ENCODE results near the genes CHTF18, SSTR5, C1QTNF8, GNPTG and CCDC154.

DNA sequence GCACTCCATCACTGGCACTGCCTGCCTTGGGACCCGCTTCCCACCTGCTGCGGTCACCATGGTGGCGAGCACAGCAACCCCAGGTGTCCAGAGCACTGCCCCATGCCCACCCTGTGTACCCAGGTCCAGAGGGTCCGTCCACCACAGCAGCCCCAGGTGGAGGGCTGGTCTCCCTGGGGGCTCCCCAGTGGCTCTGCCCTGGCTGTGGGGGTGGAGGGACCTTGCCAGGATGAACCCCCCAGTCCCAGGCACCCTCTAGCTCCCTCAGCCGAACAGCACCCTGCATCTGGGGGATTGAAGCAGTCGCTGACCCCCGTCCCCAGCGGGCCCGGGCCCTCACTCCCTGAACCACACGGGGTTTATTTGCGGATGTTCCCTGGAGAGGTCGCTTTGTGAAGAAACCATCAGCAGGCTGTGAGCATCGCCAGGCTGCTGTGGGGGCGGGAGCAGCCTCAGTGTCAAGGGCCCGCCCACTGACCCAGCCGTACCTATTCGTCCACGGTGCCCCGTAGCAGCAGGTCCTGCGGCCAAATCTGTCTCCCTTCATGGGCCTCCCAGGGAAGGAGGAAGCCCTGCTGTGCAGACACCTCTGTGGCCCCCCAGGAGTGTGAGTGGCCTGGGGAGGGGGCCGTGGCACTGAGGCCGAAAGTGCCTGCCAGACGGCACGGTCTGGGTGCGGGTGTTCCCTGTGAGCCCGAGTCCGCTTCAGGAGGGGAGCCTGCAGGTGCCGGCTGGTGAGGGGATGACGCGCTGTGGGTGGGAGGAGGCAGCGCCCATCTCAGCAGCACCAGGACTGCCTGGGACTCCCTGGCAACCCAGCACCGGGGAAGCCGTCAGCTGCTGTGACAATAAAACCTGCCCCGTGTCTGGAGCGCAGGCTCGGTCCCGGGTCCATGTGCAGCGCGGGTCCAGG lies 6.4 kb upstream of the RAB40C start:
- PRO-cap = no peak

GRCh38 chr16:634758-635488 lies 1.2 kb downstream of the METTL26 start:
- PRO-cap = no peak

- PRO-cap = no peak
Measured at GRCh38 chr16:715293-715658, 358 bp downstream of the METRN start.

GRCh38 chr16:728111-728644 lies 1.3 kb downstream of the HAGHL start:
- PRO-cap = unidirectional peak, minus-strand start at chr16:728182

DNA sequence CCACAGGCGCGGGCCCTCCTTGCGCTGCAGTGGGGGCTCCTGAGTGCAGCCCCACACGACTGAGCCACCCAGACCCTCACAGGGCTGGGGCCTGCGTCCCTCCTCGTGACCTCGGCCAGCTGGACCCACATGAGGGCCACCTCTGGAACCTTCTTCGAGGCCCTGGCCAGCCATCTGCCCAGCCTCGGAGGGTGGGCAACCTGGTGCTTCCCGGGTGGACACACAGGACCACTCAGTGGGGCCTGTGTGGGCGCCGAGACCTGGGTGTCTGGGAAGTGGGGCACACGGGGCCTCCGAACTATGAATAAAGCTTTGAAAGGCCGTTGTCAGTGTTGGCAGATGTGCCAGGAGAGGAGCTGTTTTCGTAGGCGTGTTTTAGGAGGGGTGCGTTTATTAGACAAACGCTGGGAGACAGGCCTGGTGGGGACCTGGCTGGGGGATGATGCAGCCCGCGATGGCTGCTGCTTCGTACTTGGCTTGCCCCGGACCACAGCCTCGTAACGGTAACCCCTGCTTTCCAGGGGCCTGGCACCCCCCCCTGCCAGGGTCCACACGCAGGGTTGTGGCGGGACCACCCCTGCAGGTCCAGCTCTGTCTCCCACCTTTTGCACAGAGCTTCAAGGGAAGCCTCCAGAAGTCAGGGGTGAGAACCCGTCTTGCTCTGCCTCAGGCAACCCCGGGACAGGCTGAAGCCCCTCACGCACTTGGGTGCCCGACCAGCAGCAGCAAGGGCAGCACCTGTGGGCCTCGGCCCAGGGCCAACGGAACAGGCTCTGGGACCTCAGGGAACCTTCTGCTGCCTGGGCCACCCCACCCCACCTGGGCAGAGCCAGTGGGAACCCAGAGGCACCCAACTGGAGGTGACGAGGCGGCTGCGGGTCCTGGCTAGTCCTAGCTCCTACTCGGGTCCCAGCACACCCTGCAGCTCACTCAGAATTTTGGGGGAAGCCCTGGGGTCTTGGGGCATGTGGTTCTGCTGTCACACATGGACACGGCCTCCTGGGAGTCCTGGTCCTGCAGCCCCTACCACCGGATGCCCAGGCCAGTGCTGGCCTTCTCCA lies 2.8 kb downstream of the HAGHL start:
- PRO-cap = no peak

GRCh38 chr16:785135-786472 lies 2.6 kb downstream of the RPUSD1 start:
- PRO-cap = no peak

DNA sequence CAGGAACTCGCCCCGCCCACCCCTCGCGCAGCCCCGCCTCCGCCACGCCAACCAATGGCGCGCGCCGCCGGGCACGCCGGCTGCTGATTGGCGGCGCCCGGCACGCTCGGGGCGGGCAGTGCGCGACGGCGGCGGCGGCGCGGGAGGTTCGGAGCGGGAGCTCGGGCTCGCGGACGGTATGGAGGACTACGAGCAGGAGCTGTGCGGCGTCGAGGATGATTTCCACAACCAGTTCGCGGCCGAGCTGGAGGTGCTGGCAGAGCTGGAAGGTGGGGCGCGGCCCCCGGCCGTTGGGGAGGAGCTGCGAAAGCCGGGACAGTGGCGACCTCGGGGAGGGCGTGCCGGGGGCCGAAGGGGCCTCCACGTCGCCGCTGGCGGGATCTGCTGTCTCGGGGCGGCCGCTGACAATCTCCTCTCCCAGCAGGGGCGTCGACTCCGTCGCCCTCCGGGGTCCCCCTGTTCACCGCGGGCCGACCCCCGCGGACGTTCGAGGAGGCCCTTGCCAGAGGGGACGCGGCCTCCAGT lies at the start of gene CHTF18:
Gene CHTF18, plus strand, starts transcription at position 114 of the 525 bp plus-strand sequence.
- PRO-cap = bidirectional peak, plus-strand start at position 118 of the sequence, minus-strand start outside the sequence

DNA sequence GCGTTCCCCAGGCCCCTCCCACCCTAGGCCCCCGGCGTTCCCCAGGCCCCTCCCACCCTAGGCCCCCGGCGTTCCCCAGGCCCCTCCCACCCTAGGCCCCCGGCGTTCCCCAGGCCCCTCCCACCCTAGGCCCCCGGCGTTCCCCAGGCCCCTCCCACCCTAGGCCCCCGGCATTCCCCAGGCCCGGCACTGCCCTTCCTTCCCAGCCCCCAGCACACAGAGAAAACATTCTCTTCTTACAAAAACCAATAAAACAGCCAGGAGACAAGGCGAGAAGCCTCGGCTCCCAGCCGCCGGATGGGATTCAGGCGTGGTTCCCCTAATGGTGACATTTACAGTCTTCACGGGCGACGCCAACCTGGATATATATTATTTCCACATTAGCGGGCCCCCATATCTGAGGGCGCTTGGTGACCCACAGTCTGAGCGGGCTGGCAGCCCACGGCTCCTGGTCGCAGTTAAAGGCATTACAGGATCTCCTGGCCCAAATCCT lies 84.0 kb downstream of the LMF1 start:
- PRO-cap = no peak

DNA sequence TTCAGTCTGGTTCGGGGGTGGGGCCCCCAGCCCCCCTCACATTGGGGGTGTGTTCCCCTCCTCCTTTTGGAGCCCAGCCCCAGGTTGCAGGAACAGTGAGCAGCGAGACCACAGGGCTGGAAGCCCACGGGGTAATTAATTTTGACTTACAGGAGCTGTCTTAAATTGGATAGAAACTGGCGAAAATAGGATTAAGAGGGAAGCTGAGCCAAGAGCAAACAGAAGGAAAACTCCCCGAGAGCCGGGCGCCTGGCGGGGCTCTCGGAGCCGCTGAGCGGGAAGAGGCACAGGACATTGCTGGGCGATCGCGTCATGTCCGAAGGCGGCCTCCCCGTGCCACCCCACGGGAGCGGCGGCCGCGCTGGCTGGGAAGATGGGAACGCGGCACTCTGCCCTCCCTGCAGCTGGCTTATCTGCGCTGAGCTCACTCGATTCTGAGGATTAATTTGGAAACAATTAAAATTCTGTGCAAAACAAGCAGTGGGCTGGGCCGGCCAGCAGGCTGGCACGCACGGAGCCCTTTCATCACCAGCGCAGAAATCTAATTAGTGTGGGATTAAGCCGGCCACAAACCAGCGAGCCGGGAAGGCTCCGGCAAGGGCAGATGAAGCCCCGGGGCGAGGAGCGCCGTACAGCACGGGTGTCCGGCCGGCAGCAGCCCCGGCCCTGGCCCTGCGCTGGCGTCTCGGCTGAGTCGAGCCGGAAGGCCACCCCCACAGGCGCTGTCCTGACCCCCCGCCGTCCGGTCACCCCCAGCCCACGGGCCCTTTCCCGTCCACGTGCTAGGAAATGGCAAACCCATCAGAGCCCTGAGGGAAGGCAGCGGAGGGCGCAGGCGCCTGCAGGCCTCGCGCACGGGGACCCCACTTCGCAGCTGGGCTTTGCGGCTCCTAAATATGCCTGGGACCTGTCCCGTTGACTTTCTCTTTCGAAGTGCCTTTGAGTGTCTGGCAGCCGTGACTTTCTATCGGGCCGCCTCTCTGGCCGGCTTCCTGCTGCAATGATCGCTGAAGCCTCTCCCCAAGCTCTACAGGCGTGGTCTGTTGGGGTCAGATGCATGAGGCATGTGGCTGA lies 37.8 kb downstream of the SOX8 start:
- PRO-cap = no peak

- PRO-cap = no peak
Measured at GRCh38 chr16:1072119-1072950, at the start of gene SSTR5. TSS of gene SSTR5 (plus strand) at chr16:1072747.

GRCh38 chr16:1096034-1096278 lies at the start of gene C1QTNF8:
TSS of gene C1QTNF8 (minus strand) at chr16:1096244.
- PRO-cap = no peak

GRCh38 chr16:1096279-1096614 lies 203 bp upstream of the C1QTNF8 start:
- PRO-cap = no peak

DNA sequence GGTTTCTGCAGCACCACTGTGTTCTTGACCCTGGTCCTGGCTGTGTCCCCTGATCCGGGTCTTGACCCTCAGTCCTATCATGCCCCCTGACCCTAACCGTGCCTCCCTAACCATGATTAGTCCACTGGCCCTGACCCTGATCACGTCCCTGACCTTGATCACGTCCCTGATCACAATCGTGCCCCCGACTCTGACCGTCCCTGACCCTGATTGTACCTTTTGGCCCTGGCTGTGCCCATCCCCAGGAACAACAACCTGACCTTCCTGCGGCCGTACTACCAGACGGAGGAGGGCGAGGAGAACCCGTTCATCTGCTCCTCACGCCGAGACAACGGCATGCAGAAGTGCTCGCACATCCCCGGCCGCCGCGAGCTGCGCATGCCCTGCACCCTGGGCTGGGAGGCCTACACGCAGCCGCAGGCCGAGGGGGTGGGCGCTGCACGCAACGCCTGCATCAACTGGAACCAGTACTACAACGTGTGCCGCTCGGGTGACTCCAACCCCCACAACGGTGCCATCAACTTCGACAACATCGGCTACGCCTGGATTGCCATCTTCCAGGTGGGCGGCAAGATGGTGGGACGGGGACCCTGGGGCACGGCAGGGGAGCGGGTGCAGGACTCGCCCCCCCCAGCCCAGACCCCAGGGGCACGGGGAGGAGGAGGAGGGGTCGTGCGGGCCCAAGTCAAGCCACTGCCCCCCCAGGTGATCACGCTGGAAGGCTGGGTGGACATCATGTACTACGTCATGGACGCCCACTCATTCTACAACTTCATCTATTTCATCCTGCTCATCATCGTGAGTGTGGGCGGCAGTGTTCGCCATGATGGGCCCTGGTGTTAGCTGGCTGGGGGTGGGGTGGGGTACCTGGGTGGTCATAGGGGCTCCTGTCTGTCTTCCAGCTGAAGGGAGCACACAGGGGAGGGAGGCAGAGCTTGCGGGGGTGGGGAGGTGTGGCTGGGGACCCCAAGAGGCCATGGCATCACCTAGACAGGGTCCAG lies 24.8 kb downstream of the TPSG1 start:
- PRO-cap = no peak

DNA sequence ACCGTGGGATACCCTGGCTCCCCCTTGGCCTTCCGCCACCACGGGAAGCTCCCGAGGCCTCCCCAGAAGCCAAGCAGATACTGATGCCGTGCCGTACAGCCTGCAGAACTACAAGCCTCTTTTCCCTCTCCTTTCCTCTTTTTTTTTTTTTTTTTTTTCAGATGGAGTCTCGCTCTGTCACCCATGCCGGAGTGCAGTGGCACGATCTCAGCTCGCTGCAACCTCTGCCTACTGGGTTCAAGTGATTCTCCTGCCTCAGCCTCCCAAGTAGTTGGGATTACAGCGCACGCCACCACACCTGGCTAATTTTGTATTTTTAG lies 17.5 kb upstream of the UBE2I start:
- PRO-cap = no peak

DNA sequence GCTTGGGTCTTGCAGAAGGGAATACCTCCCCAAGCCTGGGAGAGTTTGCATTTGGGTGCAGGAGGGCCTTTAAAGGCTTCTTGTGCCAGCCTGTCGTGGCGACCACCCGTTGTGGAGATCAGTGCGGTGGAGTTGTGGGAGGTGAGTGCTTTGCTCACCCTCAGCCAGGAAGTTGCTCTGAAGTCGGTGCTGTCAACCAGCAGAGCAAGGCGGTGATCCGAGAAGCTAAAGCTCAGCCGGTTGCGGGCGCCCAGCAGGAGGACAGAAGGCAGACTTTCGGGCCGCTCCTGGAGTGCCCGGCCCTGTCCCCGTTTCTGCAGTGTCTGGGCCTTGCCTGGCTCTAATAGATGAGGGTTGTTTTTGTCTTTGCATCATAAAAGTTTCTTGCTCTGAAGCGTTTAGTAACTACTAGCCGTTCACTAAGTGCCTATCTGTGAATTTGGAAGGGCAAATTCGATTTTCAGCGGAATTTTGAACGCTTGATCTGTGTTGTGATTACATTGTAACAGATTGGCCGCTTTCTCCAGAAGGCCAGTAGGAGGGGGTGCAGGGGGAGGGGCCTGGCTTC lies 1.5 kb downstream of the UBE2I start:
- PRO-cap = no peak

DNA sequence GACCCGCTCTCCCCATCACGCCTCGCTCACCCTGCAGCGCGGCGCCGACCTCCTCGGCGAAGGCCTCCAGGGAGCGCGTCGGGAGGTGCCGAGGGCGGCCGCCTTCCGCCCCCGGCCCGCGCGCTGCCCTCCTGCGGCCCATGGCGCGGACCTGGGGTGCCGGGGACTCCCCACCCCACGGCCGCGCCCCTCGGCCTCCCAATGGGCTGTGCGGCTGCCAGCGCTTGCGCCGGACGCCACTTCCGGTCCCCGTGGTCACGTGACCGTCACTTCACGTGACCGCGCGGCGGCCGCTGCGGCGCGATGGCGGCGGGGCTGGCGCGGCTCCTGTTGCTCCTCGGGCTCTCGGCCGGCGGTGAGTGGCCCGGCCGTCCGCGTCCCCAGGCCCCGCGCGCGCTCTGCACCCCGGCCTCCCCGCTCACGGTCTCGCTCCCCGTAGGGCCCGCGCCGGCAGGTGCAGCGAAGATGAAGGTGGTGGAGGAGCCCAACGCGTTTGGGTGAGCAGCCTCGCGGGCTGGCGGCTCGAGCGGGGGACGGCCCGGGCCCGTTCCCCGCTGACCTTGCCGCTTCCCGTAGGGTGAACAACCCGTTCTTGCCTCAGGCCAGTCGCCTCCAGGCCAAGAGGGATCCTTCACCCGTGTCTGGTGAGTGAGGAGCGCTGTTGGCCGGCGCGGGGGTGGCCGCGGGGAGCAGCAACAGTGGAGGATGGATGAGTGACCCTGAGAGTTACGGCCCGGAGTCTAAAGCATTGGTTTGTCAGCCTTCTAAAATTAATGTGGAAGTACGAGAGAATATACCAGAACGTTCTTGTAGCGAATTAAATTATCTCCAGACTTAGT lies at the start of gene GNPTG:
Gene GNPTG, plus strand, starts transcription at position 269 of the 839 bp plus-strand sequence.
- PRO-cap = bidirectional peak, plus-strand start at position 301 of the sequence, minus-strand start at position 200 of the sequence

GRCh38 chr16:1396254-1396630 lies 18.3 kb downstream of the UNKL start:
- PRO-cap = no peak

DNA sequence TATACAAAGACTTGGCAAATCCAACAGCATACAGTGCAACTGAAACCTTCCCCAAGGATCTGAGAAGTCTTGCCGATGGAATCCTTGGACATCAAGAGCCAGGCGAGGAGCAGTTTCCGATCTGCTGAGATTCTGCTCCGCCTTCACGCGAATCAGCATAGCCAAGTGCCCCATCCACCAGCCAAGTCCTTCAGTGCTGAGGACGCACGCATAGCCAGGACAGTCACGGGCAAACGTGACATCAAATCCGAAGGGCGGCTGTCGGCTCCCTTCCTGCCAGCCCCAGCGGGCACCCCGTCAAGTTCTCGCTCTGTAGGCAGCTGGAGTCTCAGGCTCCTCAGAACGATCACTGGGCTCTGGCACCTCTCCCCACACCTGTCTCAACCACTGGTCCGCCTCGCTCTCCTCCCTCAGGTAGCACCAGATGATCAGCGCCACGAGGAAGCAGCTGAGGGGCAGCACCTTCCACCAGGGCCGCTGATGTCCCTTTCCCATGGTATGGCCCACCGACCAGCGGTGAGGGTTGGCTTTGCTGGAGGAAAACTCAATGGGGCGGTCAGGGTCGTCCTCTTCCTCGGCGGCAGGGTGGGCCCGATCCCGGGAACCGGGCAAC lies 492 bp downstream of the UQCC4 start:
- PRO-cap = no peak

DNA sequence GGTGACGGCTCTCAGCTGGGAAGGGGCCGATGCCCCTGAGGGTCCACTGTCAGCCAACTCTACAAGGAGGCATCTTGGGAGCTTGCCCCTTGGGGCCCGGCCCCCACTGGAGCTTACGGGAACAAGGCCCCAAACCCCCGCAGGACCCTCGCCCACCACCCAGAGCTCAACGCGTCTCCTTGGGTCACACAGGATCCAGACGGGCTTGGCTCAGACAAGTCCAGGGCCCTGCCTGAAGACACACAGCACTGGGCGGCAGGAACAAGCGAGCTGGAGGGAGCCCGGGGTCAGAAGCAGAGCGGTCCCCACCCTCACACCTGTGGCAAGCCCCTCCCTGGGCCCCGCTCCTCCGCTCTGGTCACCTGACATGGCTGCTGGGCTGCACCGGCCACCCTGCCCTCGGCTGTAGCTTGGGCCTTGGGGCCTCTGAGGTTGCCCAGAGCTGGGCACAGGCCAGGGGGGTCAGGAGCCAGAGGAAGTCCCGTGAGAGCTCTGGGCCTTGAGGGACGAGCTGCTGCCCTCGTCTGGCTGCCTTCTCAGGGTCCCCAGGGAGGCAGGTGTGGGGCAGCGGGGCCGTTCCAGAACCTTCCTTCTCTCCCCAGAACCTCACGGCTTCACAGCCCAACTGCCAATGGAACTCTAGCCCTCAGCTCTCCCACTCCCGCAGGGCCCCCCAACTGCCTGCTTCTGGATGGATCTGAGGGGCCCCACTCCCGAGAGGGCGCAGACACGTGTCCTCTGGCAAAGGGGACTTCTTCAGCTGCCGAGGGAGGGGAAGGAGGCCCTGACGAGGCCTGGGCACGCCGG lies at the start of gene CCDC154:
Gene CCDC154, minus strand, starts transcription at position 603 of the 807 bp plus-strand sequence.
- PRO-cap = no peak

GRCh38 chr16:1613295-1614456 lies 1.5 kb downstream of the CRAMP1 start:
- PRO-cap = unidirectional peak, plus-strand start at chr16:1613972; unidirectional peak, plus-strand start at chr16:1614144; unidirectional peak, plus-strand start at chr16:1614171